Daoy (cell line): ENCODE measurements around the genes SLC24A4 and CHGA.

- RAMPAGE, long total RNA, result no peak
Measured at GRCh38 chr14:91792245-91792716, 60.4 kb upstream of the CATSPERB start.

- RAMPAGE, long total RNA, result no peak
Measured at GRCh38 chr14:91830694-91831321, 36.5 kb downstream of the TC2N start.

DNA sequence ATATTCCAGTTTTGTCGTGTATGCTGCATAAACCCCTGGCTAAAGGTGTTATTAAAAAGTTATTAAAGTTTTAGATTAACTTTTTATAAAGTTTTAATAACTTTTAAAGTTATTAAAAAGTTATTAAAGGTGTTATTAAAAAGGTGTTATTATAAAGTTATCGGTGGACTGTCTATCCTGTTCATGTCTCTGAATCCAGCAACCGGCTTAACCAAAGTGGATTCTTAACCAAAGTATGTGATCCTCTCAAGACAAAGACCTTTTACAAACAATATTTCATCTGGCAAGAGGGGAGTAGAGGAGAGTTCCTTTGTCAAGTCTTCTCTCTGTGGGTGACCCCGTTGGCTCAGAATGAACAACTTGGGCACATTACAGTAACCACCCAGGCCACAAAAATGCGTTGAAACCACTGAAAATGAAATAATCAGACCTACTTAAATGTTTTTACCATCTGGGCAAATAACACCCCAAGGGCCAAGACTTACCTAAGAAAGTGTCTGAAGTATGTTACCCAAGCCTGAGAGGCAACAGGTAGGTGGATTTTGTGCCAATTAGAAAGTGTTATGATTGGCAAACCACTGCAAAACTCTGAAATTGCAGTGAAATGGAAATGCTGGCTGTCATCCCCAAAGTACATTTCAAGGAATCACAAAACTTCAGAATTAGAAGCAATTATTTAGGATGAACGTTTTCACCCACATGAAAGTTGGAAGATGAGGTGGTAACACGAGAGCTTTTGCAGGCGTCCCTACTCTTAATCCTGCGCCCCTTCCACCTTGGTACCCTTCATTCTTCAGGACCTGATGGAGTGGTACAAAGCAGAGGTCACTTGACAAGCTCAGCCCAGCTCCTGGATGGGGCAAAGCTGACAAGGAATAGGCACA is 1.3 kb downstream of the TC2N start:
- RAMPAGE, long total RNA, result no peak

- RAMPAGE, long total RNA, result no peak
Measured at GRCh38 chr14:91883454-91883945, 16.2 kb upstream of the TC2N start.

- RAMPAGE, long total RNA, result no peak
Measured at GRCh38 chr14:92040614-92041154, 825 bp upstream of the TRIP11 start.

- RAMPAGE, long total RNA, result no peak
Measured at GRCh38 chr14:92105753-92106479, 466 bp downstream of the ATXN3 start.

DNA sequence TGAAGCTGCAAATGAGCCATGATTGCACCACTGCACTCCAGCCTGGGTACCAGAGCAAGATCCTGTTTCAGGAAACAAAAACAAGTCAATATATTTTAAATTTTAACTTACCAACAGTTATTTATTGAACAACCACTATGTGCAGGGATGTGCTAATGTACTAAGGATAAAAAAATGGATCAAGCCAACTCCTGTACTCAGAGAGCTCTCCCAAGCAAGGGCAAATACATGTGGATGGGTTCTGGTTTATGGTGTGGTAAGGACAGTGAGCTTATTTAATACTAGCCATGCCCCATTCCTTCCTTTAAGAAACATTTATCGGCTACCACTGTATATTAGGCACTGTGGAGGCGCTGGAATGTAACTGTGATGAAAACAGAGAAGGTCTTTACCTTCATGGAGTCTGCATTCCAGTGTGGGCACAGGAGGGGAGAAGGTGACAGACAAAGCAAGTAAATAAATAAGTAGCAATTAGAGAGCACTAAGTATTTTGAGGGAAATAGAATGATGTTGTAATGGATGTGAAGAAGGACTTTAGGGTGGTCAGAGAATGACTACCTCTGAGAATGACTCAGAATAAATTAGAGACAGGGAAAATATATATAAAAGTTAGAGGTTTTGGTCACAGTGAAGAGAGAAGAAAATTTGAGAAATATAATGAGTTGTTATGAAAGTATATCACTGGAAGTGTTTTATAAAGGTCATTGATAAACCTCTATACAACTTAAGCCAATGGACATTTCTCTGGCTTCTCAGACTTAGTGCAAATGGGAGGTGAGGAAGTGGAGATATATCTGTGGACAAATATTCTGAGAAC is 5.2 kb downstream of the CPSF2 start:
- RAMPAGE, long total RNA, result no peak

- RAMPAGE, long total RNA, result no peak
Measured at GRCh38 chr14:92157546-92158200, 35.9 kb downstream of the CPSF2 start.

- RAMPAGE, long total RNA, result no peak
Measured at GRCh38 chr14:92207012-92207544, 85.3 kb downstream of the CPSF2 start.

DNA sequence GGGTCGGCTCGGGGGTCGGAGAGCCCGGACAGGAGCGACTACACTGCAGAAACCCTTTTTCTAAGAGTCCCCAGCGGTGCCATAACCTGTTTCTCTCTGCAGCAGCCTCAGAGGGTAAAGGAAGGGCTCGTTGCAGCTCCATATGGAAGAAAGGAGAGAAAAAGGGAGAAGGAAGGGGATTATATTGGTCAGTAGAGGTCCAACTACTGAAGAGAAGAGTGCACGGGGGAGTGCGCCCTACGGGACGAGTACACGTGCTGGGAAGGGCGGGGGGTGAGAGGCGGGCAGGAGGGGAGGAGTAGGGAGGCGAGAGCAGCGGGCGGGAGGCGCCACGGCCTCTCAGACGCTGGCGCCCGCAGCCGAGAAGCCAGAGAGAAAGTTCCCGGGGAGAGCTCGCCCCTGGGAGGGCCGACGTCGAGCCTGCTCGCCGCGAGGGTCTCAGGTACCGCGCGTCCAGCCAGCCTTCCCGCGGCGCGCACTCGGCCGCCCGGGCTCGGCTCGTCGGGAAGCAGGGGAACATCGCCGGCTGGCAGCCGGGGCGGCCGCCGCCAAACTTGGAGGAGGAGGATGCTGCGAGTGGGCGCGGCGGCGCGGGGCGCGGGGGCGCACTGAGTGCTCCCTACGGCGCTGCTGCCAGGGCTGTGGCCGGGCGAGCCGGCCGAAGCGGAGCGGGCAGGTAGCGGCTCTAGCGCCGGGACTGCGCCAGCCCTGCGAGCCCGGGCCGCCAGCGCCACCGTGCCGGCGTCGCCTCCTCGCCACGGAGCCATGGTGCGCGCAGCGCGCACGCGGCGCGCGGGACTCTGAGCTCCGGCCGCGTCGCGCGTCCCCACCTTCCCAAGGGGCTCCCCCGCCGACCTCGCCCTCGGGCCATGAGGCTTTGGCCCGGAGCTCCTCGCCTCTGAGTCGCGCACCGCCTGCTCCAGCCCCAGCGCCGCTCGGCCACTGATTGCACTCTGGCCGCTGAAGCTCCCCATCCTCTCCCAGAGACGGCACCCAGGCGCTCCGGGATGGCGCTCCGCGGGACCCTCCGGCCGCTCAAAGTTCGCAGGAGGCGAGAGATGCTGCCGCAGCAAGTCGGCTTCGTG is at the start of gene SLC24A4:
SLC24A4 (plus strand) TSS at position 342 of the 1,085 bp plus-strand sequence.
- RAMPAGE, long total RNA, result no peak

DNA sequence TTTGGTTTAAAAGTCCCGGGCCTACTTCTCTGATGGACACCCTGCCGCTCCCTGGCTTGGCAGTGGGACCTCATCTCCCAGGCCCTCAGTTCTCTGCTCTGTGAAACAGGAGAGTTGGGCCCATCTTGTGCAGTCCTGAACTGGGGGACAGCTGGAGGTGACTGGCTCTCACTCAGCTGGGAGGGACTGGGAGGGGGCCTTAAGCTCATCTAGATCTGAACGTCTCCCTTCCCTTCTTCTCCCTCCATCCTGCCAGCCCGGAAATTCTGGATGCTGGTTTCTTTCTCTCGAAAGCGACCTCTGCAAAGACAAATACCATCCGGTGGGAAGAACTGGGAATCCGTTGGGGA is 1.3 kb downstream of the RIN3 start:
- RAMPAGE, long total RNA, result no peak

- RAMPAGE, long total RNA, result no peak
Measured at GRCh38 chr14:92538297-92539054, 24.9 kb downstream of the RIN3 start.

DNA sequence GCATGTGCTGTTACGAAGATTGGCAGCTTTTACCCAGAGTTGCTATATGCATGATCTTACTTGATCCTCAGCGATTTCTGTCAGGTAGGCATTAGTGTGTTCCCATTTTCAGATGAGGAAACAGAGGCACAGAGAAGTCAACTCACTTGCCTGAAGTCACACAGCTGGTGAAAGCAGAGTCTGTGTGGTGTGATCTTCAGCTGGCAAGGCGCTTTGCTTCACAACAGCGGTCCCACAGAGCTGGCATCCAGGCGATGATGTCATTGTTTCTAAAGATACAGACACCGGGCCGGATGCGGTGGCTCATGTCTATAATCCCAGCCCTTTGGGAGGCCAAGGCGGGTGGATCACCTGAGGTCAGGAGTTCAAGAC is 46.9 kb downstream of the RIN3 start:
- RAMPAGE, long total RNA, result no peak

- RAMPAGE, long total RNA, result no peak
Measured at GRCh38 chr14:92625100-92625858, 111.7 kb downstream of the RIN3 start.

GRCh38 chr14:92633180-92633692 is 115.2 kb downstream of the LGMN start:
- RAMPAGE, long total RNA, result no peak

GRCh38 chr14:92684559-92685089 is 63.8 kb downstream of the LGMN start:
- RAMPAGE, long total RNA, result no peak

GRCh38 chr14:92747562-92748346 is 673 bp downstream of the LGMN start:
- RAMPAGE, long total RNA, result no peak

- RAMPAGE, long total RNA, result no peak
Measured at GRCh38 chr14:92922796-92923832, at the start of gene CHGA. Gene CHGA, plus strand, starts transcription at chr14:92923150.

DNA sequence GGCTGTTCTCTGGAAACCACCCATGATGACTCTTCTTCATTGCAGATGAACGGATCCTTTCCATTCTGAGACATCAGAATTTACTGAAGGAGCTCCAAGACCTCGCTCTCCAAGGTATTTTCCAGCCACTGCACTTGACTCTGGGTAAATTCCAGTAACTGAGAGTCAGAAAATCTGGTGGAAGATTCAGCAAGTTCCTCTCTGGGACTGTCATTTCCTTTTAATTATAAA is 4.5 kb downstream of the CHGA start:
- RAMPAGE, long total RNA, result no peak

DNA sequence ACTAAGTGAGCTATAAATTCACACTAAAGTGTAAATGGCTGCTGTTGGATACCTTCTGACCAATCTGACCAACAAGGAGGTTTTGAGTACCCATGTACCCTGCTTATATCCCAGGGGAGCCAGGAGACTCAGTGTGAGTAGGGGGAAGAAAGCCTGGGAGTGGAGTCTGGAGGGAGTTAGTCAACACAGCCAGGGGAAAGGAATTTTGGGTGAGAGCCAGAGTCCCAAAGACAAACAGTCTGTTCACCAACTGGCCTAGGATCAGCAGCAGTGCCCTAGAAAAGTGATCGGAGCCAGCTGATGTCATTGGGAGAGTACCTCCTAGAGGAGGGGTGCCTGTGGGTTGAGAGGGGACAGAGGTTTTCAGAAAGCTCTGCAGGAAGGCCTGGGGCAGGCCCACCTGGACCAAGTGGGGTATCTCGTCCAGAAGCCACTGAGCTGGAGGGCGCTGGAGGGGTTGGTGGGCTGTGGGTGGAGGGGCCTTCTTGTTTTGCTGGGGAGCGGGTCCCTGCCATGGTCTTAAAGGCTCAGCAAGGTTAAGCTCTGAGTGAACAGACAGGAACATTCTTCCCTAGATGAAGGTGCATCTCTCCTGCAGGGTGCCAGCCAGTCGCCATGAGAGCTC is 63.4 kb downstream of the CHGA start:
- RAMPAGE, long total RNA, result no peak